Lower leg skin (tissue), 2 donors: ENCODE results near the gene LGALS8.

GRCh38 chr1:236280387-236281271, 1.1 kb downstream of the ERO1B start:
- PRO-cap, result no peak
- RAMPAGE, long total RNA, 2 experiments, result no peak in any of the 2 experiments

- PRO-cap, result no peak
- RAMPAGE, long total RNA, 2 experiments, result no peak in any of the 2 experiments
Measured at GRCh38 chr1:236287968-236288460, 6.3 kb upstream of the ERO1B start.

- PRO-cap, result bidirectional peak, plus-strand start at chr1:236523769, minus-strand start at chr1:236523794; bidirectional peak, plus-strand start at chr1:236523985, minus-strand start at chr1:236523836
- RAMPAGE, long total RNA, 2 experiments, result start-site peak on the plus strand in 2 of 2 experiments, at chr1:236523952-236524024 at its widest, 491 to 840 reads per replicate
Measured at GRCh38 chr1:236522845-236524159, at the start of gene LGALS8. TSS of gene LGALS8 (plus strand) at chr1:236523982.

GRCh38 chr1:236687154-236687678, 917 bp downstream of the ACTN2 start:
- PRO-cap, result no peak
- RAMPAGE, long total RNA, 2 experiments, result no peak in any of the 2 experiments

- PRO-cap, result no peak
- RAMPAGE, long total RNA, 2 experiments, result no peak in any of the 2 experiments
Measured at GRCh38 chr1:236689884-236690552, 3.7 kb downstream of the ACTN2 start.

- PRO-cap, result no peak
- RAMPAGE, long total RNA, 2 experiments, result no peak in any of the 2 experiments
Measured at GRCh38 chr1:236742865-236743177, 52.3 kb upstream of the MTR start.

DNA sequence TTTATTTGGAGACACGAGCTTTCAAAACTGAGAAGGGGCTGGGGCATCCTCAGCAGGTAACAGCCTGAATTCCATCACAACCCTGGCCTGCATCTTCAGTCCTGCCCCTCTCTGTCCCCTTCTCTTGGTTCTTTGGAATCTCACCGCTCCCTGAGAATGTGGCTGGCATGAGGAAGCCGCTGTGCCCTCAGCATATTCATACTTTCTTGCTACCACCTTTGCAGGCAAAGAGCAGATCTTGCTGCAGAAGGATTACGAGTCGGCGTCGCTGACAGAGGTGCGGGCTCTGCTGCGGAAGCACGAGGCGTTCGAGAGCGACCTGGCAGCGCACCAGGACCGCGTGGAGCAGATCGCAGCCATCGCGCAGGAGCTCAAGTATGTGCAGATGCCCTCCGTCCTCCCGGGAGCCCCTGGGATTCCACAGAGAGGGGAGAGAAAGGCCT, 50.7 kb upstream of the MTR start:
- PRO-cap, result no peak
- RAMPAGE, long total RNA, 2 experiments, result no peak in any of the 2 experiments

DNA sequence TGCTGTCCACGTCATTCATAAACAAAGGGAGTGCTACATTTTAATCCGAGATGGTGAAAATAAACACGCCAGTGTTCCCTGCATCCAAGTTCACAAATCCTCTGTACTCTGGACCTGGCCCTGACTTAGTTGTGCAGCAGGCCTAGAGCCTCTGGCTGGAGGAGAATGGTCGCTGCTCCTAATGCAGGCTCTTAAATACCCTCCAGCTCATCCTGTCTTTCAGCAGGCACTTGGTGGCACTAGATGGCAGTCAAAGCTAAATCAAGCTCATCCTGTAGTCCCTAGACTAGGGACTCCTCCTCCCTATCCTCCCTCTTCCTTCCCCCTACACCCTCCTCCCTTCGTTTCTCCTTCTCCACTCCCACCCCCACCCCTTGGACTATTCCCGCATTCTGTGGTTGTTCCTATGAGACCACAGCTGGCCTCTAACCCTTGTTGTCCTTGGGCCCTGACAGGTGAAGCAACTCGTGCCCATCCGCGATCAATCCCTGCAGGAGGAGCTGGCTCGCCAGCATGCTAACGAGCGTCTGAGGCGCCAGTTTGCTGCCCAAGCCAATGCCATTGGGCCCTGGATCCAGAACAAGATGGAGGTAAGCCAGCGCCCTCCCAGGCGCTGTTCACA, 41.5 kb upstream of the MTR start:
- PRO-cap, result no peak
- RAMPAGE, long total RNA, 2 experiments, result no peak in any of the 2 experiments

DNA sequence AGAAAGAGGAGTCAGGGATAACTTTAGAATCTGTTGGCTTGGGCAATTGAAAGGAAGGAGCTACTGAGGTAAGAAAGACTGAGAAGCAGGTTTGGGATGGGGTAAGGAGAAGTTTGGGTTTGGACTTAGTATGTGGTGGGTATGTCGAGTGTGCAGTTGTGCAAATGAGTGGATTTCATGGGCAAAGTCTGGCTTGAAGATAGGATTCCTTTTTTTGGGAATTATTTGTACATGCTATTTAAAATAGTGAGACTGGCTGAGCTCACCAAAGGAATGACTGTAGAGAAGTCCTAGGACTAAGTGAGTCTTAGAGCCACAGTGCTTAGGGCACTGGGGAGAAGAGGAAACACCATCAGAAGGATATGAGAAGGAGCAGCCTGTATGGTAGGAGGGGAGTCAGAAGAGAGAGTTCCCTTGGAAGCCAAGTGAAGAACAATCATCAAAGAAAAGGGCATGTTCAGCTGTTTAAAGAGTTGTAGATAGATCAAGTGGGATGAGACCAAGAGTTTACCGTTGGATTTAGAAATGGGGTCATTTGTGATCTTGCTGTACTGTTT, 48.7 kb downstream of the MTR start:
- PRO-cap, result no peak
- RAMPAGE, long total RNA, 2 experiments, result no peak in any of the 2 experiments

- PRO-cap, result no peak
- RAMPAGE, long total RNA, 2 experiments, result no peak in any of the 2 experiments
Measured at GRCh38 chr1:236891437-236892015, 96.4 kb downstream of the MTR start.

- PRO-cap, result no peak
- RAMPAGE, long total RNA, 2 experiments, result no peak in any of the 2 experiments
Measured at GRCh38 chr1:237044676-237044979, 2.6 kb downstream of the RYR2 start.

- PRO-cap, result no peak
- RAMPAGE, long total RNA, 2 experiments, result no peak in any of the 2 experiments
Measured at GRCh38 chr1:237181707-237182180, 139.8 kb downstream of the RYR2 start.

GRCh38 chr1:237239090-237239898, 197.3 kb downstream of the RYR2 start:
- PRO-cap, result no peak
- RAMPAGE, long total RNA, 2 experiments, result no peak in any of the 2 experiments

DNA sequence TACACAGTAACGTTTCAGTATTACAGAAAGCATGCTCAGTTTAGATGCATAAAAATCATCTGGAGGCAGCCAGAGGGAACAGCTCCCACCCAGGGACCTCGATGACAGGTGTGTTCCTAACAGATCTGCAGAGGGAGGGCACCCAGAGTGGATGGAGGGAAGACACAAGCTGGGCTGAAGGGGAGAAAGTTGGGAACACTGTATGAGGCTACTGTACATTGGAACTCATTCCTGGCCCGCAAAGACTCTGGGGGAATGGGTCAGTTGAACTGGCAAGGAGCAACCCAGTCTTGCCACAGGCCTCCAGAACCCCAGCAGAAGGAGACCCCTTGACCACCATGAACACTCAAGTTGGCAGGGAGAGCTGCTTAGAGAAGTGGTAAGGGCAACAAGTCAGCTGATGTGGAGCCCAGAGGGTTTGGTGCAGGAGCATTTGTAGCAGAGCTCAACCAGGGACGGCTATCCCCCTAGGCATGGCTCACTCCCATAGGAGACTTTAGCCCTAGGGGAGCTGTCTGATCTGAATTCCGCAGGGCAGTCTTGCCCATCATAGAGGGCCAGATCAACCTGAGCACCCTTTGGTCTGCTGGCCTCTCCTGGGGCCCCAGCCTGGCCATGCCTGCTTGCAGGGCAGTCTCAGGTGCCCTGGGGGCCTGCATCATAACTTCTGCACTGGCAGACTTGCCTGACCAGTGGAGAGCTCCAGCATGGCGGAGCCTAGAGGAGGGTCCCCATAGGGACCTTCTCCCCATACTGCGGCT, 52.2 kb downstream of the ZP4 start:
- PRO-cap, result no peak
- RAMPAGE, long total RNA, 2 experiments, result no peak in any of the 2 experiments

DNA sequence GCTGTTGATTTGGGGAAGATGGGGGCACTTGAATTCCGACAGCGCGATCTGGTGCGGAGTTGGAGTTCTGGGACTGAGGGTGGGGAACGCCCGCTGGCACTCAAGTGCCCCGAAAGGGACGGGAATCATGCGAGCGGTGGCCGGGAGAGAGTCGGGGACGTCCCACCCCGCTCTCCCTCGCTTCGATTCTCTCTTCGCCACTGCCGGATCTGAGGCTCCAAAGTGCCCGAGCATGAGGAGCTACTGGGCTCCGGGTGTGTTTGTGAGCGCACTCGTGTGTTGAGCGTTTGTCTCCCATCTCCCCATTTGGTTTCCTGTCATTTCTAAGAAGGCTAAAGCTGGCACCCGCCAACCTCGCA, 1.0 kb downstream of the CHRM3 start:
- PRO-cap, result no peak
- RAMPAGE, long total RNA, 2 experiments, result no peak in any of the 2 experiments

- PRO-cap, result no peak
- RAMPAGE, long total RNA, 2 experiments, result no peak in any of the 2 experiments
Measured at GRCh38 chr1:239718858-239719514, 332.6 kb downstream of the CHRM3 start.

- PRO-cap, result no peak
- RAMPAGE, long total RNA, 2 experiments, result no peak in any of the 2 experiments
Measured at GRCh38 chr1:240405762-240406127, 206.2 kb downstream of the GREM2 start.

DNA sequence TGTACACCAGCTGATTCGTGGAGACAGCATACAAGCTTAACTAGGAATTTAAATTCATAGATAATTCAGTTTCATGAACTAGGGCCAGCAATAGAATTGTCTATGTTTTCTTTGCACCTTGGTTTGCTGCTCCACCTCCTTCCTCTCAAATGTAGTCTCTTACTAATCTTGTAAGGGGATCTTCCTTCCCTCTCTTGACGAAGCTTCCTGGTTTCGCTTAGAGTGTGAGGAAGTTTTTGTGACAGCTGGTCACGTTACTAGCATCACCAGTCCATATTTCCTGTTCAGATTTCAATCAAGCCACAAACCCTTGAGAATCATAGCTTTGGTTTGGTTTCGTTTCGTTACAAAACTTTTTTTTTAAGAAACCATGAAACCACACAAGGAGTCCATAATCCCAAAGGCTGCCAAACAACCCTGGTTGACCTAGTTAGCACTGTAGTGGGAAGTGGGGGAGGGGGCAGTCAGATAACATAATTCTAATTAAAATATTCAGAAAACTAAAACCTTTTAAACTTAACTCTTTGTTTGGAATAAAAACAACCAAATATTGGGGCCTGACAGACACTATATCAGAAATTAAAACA, 35.7 kb downstream of the GREM2 start:
- PRO-cap, result no peak
- RAMPAGE, long total RNA, 2 experiments, result no peak in any of the 2 experiments

GRCh38 chr1:240597139-240598012, 14.6 kb downstream of the GREM2 start:
- PRO-cap, result no peak
- RAMPAGE, long total RNA, 2 experiments, result no peak in any of the 2 experiments

- PRO-cap, result no peak
- RAMPAGE, long total RNA, 2 experiments, result no peak in any of the 2 experiments
Measured at GRCh38 chr1:241531122-241531683, 975 bp upstream of the KMO start.